Trachea (tissue), 1 donor: Measurements from ENCODE around the genes OR56B4 and CAVIN3.

- PRO-cap, result no peak
Measured at GRCh38 chr11:6107377-6107901, at the start of gene OR56B4. Gene OR56B4 (plus strand): TSS chr11:6107684.

DNA sequence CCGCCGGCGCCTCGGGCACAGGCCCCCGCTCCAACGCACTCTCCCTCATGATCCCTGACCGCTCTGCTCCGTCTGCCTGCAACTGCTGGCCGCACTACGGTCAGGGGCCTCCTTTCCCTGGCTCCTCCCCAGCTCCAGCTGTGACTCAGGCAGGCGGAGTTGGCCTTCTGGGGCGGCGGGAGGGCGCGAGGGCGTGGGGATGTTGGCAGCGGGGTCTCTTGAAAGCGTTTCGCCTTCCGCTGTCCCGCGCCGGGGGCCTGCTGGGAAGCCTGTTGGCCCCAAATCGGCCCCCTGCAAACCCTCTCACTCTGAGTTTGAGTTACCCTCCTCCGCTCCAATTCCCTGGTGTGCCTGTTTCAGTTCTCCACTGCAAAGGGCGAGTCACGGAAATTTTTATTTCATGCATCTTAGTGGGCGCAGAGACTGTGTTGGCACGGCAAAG is at the start of gene CAVIN3:
TSS of gene CAVIN3 (minus strand) at position 74 of the 442 bp plus-strand sequence.
- PRO-cap, result bidirectional peak, plus-strand start at position 170 of the sequence, minus-strand start at position 87 of the sequence

DNA sequence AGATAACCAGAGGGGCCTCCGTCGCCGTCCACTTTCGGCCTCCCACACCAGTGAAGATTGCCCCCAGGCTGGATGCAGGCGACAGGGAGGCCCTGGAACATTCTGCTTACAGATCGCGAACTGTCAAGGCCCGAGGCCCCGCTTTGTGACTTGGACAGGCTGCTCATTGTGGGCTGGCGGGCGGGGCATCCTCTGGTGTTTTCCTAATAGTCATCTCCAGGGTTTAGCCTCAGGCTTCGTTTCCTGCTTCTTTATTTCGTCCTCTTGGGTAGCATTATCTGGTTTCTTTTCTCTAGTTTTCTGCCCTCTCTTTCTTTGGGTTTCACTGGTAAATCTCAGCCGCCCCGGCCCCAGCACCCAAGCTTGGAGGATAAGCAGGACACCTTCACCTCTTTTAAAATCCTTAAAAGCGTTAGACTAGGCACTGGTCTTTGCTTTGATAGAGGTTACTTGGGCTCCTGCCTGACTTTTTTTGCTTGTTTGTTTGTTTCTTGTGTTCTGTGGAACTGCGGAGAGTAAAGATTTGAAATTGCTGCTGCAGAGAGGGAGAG is 644 bp upstream of the CAVIN3 start:
- PRO-cap, result no peak

DNA sequence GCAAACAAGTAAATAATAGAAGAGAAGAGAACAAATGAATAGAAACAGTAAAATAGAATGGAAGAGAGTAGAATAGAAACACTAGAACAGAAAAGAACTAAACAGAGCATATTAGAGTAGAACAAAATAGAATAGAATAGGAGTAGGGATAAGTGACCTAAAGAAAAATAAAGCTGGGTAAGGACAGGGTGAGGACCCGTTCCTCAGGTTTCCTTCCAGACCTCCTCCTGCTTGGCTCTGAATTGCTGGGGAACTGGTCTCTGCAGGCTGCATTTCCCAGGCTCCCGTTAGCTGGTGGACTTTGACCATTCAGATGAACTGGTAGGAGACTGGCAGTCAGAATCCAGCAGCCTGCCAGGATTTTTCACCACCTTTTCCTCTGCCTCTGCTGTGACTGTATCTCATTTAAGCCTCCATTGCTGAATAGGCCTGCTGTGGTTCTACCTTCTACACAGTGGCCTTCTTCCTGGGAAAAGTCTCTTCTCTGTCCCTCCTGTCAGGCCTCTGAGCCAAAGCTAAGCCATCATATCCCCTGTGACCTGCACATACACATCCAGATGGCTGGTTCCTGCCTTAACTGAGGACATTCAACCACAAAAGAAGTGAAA is 24.6 kb upstream of the SMPD1 start:
- PRO-cap, result no peak

DNA sequence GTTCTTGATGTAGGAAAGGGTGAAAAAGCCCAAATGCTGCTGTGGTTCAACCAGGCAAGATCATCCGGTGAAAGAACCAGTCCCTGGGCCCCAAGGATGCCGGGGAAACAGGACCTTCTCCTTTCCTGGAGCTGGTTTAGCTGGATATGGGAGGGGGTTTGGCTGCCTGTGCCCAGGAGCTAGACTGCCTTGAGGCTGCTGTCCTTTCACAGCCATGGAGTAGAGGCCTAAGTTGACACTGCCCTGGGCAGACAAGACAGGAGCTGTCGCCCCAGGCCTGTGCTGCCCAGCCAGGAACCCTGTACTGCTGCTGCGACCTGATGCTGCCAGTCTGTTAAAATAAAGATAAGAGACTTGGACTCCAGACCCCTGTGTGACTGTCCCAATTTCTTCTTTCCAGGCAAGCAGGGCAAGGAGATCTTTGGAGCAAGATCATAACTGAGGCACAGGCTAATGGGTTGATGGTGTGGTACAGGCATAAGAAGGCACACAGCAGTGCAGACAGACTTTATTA is 4.4 kb downstream of the SMPD1 start:
- PRO-cap, result no peak

DNA sequence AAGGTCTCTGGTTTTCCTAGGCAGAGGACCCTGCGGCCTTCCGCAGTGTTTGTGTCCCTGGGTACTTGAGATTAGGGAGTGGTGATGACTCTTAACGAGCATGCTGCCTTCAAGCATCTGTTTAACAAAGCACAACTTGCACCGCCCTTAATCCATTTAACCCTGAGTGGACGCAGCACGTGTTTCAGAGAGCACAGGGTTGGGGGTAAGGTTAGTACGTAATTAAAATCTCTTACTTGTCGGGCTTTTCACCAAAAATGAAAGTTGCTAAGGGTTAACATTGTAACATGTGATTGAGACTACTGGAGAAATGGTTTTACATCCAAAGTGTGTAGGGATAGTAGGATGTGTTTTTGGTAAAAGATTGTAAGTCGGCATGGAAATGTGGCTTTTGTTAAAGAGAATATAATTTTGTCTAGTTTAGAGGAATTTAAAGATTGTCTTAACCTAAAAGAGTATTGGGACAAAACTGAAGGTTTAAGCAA is 7.6 kb upstream of the MRPL17 start:
- PRO-cap, result no peak

DNA sequence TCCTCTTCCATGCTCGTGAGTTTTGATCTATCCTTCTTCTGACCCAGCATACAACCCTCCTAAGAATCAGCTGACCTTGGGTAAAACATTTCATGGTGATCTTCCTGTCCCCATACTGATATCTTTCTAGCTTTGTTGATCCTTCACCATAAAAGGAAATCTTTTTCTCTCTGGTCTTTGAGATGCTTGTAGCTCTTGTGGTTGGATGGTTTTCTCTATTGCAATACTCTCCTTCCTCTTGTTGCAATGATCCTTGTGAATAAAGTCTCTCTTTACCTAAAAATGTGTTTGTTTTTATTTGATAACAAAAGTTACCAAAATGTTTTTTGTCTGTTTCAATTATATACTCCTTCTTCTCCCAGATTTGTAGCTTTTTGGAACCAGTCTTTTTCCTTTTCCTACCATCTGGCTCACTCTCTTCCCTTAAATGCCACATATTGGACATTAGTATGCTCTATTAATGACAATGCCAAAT is 26.0 kb downstream of the OR2AG2 start:
- PRO-cap, result no peak

GRCh38 chr11:7554032-7554529 is 40.3 kb downstream of the PPFIBP2 start:
- PRO-cap, result unidirectional peak, minus-strand start at chr11:7554274

GRCh38 chr11:7890404-7891269 is 40.4 kb downstream of the OR10A6 start:
- PRO-cap, result no peak

- PRO-cap, result no peak
Measured at GRCh38 chr11:7896569-7896893, 34.5 kb downstream of the OR10A6 start.

GRCh38 chr11:8234523-8234866 is 29.2 kb downstream of the LMO1 start:
- PRO-cap, result no peak

- PRO-cap, result no peak
Measured at GRCh38 chr11:8258789-8259354, 4.8 kb downstream of the LMO1 start.

DNA sequence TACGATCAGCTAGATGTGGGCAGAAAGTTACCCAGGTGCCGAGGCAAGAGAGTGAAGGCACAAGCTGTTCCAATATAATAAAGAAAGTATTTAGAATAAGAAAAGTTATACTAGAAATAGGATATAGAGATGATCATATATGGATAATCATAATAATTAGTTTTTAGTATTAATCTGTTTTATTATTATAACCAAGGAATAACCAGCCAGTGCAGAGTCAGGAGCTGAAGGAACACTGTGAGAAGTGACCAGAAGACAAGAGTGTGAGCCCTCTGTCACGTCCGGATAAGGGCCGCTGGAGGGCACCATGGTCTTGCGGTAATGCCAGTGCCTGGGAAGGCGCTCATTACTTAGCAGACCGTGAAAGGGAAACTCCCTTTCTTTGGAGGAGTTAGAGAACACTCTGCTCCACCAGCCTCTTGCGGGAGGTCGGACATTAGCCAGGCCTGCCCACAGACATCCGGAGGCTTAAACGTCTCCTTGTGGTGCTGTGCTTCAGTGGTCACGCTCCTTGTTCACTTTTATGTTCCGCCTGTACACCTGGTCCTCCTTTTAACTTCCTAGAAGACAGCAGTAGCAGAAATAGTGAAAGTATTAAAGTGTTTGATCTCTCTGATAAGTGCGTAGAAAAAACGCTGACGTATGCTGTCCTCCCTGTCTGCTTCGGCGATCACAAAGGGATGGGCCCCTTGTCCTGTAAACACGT is 120.5 kb upstream of the LMO1 start:
- PRO-cap, result no peak

DNA sequence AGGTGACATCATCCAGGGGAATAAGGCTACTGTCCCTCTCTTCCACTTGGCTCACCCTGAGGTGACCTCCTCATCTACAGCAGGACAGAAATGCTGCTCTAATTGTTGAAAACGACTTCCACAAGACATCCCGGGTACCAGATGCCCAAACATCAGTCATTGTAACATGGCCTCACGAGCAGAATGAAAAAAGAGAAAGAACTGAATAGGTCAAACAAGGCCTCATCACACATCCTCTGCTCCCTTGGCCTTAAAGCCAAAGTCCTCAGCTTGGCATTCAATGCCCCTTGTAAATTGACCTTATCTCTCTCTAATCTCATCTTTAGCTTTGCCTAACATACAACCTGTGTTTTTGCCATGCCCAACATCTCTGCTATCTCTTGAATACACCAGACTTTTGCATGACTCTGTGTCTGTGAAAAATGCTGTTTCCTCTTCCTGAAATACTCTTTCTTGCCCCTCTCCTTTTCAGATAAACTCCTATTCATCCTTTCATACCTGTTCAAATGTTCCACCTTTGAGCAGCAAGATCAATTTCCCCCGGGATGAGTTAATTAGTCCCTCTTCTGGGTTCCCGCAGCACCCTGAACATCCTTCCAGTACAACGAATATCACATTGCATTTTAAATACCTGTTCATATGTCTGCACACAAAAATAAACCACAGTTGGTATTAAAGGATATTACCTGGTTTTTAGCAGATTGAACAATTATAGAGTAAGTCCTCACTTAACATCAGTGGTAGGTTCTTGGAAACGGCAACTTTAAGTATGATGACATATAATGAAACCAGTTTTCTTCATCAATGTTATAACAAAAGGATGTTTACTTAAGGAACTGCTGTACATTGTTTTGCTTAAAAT is 28.3 kb downstream of the TRIM66 start:
- PRO-cap, result no peak

DNA sequence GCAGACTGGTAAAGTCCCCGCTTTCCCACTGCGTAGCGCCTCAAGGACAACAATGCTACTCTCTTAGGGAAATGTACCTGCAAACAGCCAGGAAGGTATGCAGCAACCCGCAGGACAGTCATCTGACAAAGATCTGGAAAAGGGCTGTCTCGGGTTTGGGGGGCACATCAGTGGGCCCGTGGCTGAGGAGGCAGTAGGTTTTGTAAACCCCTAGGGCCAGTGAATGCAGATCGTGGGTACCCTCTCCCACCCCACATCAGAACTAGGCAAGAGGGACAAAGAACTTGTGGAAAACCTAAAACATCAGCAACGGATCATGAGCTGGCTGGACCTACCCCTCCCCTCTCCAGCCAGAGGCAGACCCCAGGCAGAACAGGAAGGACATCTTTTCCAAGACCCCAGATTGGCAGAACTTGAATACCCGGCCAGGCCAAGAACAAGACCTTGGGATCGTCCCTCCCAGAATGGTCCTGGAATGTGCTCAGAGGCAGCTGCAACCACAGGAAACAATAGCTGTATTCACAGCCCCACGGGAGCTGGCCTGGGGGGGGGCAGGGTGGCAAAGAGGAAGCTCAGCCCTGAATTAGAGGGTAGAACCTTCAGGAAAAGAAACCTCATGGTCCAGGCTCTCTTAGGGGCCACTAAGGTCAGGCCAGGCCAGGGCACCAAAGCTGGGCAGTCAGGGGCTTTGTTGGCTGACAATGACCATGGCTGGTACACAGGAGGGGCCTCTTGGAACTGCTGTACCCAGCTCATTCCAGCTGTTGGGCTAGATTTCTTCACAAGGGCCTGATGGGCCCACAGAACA is 17.1 kb downstream of the RPL27A start:
- PRO-cap, result unidirectional peak, minus-strand start at position 466 of the sequence

GRCh38 chr11:8720228-8720773 is 37.7 kb downstream of the RPL27A start:
- PRO-cap, result no peak

DNA sequence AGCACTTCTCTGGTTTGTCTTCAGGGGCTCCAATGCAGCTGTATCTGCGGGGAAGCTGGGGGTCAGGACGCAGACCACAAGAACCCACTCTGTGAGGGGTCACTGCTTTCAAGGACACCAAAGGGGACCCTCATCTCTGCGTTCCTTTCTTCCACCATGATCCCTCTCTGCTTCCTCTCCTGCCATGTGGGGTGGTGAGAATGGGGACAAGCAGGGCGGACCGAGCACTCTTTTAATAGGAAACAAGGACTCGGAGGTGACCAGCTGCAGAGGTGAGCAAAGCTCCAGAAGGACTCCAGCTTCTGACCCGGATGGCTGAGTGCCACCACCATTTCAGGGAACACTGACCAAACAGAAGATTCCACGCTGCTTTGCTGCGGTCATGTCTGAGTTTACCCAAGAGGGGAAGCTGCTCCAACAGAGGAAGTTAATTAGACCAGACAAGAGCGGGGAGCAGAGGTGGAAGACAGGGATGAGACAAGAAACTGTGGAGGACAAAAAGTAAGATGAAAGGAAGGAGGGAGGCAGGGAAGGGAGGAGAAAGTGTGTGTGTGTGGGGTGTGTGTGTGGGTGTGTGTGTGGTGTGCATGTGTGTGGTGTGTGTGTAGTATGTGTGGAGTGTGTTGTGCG is 18.0 kb upstream of the DENND2B start:
- PRO-cap, result no peak

GRCh38 chr11:8833396-8834074 is 23.1 kb upstream of the DENND2B start:
- PRO-cap, result no peak

DNA sequence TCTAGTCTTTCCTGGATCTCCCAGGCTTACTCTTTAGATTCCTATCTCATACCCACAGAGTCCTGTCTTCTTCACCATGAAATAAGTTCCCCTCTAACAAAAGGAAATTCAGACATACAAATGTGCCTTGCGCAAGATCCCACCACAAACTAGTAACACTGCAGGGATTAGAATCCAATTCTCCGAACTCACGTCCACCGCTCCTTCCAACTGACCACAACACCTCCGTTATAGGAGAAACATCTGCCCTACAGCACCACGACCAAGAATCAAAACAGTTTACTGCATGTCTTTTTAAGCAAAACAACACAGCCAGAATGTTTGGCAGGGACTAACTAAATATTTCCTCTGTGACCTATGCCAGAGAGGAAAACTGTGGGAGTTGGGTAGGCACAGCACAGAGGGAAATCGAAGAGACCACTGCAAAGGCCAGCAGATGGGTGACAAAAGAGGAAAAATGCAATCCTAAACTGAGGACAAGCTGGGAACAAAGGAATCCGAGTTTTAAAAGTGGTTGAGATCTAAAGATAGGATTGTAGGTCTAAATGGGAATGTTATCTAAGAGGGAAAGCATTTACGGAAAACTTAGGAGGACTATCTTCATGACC is 27.8 kb upstream of the DENND2B start:
- PRO-cap, result no peak

GRCh38 chr11:9451595-9451898 is 9.3 kb upstream of the ZNF143 start:
- PRO-cap, result no peak